PFSK-1 (cell line): ENCODE measurements around a stretch of chr22.

GRCh38 chr22:41531470-41531709 is 12.9 kb downstream of the POLR3H start:
- RRBS: 97% methylated on average over 1 of the region's 5 CpGs

DNA sequence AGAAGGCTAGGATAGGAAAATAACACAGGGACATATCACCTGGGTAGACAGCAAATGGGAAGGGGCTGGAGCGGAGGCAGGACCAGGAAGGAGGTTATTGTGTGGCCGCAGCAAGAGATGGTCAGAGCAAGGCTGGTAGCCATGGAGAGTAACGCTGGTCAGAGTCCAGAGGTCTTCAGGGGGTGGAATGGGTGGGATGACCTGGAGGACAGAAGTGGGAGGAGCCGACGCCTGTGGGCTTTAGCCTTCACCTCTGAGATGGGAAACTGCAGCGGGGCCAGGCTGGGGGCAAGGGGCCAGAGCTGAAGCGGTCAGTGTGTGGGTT is 5.1 kb upstream of the POLR3H start:
- RRBS: no CpG with 5 or more reads among the region's 7 CpGs

GRCh38 chr22:41557160-41558222 is 3.3 kb upstream of the CSDC2 start:
- RRBS: 5% methylated on average over 2 of the region's 26 CpGs

DNA sequence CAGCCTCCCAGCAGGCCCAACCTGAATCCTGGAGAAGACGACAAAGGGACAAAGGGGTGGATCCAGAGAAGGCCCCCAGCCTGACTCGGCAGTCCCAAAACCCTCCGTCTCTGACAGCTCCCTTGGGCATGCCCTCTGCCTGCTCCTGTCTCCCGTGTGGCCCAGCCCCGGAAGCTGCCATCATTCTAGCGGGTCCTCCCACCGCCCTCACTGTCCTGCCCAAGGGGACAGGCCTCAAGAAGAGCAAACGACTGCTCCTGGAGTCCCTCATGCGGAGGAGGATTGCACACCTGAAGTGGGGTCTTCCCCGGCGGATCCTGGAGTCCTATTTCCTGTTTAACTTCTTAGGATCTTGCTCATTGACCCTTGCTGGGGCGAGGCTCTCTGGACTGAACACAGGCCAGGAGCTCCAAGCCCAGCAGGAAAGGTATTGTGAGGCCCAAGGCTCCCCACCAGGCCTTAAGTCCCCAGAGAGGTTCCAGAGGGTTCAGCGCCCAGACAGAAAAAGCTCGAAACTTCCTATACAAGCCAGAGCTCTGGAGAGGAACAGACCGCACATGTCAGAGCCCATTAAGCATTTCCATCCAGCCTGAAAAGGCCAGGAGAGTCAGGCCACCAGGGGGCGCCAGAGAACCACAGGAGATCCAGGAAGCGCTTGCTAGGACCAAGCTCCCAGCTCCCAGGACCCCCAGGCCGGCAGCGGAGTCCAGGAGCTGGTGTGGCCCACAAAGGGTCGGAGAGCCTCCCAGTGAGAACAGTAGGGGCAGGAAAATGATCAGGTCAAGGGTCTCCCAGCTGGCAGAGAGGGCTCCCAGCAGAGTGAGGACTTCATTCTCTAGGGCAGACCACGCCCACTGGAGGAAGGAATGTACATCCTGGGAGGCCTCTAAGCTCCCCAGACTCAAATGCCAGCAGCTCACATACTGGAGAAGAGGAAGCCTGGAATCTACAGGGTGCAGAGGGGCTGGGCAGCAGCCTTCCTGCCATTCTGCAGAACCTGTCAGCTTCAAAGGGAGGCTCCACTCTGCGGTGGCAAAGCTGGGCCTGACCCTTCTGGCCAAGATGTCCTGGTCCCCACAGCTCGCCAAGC is 2.3 kb upstream of the MEI1 start:
- RRBS: no CpG with 5 or more reads among the region's 23 CpGs

DNA sequence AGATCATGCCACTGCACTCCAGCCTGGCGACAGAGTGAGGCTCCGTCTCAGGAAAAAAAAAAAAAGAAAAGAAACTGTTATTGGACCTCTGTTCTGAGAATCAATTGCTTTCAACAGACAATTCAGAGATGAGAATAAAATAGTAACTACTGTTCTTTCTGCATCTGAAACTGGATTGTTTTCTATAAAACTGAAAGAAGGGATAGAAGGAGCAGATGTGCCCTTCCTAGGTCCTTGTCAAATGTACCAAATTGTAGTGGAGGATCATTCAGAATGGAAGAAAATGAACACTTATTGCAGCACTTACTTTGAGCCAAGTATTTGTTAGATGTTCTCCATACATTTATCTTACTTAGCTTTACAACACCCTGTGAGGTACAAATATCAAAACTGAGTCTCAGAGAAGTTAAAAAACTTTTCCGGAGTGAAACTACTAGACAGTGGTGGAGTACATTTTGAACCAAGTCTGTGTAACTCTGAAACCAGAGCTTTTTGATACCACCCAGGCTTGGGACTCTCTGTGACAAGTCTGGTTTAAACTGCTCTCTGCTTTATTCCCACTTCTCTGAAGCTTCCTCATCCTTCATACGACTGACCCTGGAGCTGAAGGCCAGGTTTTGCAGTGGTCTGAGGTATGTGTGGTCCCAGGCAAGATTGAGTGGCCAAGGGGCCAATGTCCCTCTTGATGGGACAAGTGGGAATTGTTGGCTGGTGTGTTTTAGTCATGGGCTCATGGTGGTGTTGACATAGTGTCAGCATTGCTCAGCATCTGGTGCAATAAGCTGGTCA is 48.3 kb upstream of the CCDC134 start:
- RRBS: no CpG with 5 or more reads among the region's 4 CpGs

- RRBS: no CpG with 5 or more reads among the region's 5 CpGs
Measured at GRCh38 chr22:41857481-41858114, 24.7 kb downstream of the SREBF2 start.

DNA sequence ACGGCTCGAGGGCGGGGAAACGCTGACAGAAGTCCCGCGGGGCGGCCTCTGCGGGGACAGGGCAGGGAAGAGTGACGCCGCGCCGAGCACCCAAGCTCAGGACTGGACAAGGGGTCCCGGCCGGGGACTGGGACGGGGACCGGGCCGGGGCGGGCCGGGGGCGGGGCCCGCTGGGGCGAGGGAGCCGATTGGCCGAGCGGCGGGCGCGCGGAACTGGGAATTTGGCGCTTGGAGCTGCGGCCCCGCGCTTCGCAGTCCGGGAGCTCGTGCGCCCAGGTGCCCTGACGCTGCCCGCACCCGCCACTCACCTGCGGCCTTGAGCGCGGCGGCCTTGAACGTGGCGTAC is 4.8 kb downstream of the SHISA8 start:
- RRBS: 78% methylated on average over 11 of the region's 46 CpGs

DNA sequence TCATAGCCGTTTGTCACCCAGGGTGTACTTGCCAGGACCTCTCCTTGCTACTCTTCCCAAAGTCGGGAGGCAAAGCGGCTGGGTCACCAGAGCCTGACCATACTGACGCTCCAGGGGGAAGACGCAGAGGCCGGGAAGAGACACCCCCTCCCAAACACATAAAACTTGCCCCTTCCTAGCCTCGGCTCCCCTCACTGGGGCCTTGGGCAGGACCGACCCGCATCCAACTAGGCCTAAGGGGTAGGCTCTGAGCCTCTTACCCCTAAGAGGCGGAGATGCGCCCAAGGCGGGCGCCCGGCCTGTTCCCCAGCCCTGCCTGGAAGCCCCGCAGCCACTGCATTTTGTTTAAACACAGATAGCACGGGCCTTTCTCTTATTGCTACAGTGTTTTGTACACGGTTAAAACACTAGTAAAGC is 483 bp upstream of the SMDT1 start:
- RRBS: no CpG with 5 or more reads among the region's 17 CpGs

DNA sequence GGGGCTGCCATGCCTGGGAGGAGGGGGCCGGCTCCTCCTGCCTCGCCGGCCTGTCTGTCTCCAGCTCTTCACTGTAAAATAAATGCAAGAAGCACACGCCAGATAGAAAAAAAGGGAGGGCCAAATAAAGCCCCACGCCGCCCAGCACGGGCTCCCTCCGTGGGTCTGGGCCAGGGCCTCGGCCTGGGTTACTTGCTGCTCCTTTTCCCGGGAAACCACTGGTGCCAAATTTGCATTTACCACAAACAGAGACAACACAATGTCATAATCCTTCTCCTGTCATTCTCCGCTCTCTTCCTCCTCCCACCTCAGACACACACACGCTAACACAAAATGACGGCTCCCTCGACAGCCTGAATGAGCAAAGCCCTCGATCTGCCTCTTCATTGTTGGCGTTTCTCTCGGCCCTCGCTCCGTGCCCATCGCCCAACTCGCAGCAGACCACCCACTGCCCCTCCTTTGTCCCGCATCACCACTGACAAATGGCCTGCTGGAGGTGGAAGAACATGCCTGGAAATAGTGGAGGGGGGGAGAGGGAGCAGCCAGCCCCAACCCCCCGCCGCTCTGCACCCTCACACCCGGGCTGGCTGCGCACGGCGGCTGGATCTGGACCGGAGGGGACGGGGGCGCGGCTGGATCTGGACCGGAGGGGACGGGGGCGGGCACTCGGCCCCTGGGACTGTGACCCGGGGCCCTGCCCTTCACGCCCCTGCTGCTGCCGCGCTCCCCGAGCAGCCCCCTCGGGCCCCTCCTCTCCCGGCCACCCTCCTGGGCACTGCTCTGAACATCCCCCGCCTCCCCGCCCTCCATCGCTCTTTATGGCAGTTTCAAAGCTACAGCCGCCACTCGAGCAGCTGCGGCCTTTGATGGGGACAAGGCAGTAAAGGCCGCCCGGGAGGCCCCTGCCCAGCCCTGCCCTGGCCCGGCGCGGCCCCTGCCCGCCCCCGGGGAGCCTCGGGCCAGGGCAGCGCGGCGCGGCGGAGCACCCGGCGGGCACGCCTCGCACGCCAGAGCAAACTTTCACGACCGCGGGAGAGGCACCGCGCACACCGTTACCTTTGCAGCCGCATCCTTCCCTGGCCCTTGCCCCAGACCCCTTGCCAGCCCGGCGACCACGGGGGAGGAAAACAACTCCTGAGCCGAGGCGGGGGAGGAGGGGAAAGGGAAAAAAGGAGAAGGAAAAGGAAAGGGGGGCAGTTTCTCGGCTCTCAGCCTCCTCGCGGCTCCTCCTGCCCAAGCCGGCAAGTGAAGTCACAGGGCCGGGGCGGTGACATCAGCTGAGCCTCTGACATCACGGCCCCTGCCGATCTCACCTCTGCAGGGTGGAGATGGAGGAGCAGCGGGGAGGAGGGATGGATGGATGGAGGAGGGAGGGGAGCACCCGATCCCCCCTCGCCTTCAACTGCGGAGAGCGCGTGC is 12.8 kb upstream of the TCF20 start:
- RRBS: 88% methylated on average over 20 of the region's 93 CpGs

GRCh38 chr22:42293342-42293582 is 22.8 kb upstream of the TCF20 start:
- RRBS: no CpG with 5 or more reads among the region's 2 CpGs

DNA sequence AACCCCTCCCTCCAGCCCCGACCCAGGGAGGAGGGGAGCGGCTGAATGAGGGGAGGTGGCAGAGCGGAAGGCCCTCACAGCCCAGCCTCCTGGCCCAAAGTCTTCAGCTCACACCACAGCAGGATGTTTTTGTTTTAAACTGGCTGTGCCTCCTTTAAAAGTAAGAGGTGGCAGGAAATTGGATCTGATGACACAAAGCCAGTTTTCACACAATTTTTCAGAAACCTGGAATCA is 44.3 kb upstream of the TCF20 start:
- RRBS: no CpG with 5 or more reads among the region's 3 CpGs

DNA sequence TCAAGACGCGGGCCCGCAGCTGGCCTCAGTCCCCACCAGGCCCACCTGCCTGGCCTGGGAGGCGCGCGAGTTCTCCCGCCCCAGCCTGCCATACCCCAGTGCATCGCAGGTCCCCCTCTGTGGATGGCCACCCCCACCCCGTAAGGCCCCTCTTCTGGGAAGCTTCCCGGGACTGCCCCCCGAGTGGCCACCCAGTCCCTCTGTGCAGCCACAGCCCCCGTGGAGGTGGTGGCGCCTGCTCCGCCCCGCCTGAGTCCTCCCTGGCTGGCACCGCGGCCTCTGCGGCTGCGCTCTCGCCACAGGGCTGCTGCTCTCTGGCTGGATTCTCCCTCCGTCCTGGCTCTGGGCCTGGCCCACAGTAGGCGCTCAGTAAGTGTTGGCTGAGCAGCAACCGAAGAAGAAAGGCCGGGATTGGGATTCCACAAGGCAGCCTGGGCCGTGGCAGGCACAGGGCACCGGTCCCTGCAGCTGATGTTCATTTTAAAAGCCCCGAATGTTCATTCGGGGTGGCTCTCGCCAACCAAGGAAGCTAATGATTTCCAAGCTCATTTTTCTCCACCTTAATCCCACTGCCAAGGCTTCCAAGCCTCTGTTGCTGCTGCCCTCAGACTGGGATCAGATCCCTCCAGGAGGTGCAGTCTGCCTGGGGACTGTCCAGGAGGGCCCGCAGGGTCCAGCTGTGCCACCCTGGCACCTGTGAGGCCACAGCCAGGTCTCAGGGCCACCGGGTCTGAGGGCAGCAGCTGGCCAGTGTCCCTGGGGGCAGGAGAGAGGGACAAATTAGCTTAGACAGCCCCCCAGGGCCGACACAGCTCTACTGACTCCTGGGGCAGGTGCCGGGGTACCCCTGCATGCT is 74.2 kb upstream of the TCF20 start:
- RRBS: 87% methylated on average over 6 of the region's 33 CpGs

DNA sequence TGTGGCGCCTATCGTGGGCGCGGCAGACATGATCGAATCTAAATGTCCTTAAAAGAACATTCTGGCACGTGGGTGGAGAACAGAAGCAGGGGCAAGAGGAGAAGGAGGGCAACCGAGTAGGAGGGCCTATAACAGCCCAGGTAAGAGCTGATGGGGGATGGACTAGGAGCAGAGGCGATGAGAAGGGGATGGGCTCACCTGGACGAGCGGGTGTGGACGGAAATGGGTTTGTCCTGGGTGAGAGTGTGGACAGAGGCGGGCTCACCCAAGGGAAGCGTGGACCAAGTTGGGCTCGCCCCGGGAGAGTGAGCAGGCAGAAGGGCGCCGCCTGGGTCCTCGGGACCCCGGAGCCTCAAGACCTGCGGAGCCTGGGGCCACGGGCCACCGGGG is 387 bp downstream of the RRP7A start:
- RRBS: no CpG with 5 or more reads among the region's 22 CpGs

GRCh38 chr22:42620360-42621124 is 5.9 kb upstream of the POLDIP3 start:
- RRBS: no CpG with 5 or more reads among the region's 11 CpGs

GRCh38 chr22:42642058-42642395 is 1.6 kb upstream of the ATP5MGL start:
- RRBS: no CpG with 5 or more reads among the region's 4 CpGs

DNA sequence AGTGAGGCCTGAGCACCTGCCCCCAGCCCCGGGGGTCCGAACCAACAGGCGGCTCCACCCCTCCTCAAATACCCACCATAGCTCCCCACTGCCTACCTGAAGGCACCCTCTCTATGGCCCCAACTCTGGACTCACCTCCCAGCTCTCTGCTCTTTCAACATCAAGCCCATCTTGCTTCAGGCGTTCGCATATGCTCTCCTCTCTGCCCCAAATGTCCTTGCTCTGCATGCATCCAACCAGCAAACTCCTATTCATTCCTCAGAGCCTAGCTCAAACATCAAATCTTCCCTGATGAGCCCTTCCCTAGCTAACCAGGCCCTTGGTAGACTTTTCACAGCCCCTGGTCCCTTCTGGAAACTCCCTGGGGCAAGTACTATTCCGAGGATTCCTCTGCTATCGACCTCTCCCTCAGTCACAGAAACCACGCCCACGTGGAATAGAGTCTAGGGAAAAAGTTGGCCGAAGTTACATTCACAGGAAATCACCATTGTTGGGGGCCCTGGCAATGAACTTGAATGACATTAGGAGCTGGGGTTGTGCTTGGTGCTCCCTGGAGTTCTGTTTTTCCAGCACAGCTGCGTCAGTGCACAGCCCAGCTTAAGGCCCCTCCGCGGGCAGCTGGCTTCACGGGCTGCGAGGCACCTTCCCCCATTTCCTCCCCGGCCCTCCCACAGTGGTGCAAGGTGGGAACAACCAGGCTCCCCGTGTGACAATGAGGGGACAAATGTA is 4.0 kb upstream of the ATP5MGL start:
- RRBS: no CpG with 5 or more reads among the region's 17 CpGs

- RRBS: 39% methylated on average over 3 of the region's 18 CpGs
Measured at GRCh38 chr22:42646543-42647557, 2.3 kb downstream of the CYB5R3 start.

DNA sequence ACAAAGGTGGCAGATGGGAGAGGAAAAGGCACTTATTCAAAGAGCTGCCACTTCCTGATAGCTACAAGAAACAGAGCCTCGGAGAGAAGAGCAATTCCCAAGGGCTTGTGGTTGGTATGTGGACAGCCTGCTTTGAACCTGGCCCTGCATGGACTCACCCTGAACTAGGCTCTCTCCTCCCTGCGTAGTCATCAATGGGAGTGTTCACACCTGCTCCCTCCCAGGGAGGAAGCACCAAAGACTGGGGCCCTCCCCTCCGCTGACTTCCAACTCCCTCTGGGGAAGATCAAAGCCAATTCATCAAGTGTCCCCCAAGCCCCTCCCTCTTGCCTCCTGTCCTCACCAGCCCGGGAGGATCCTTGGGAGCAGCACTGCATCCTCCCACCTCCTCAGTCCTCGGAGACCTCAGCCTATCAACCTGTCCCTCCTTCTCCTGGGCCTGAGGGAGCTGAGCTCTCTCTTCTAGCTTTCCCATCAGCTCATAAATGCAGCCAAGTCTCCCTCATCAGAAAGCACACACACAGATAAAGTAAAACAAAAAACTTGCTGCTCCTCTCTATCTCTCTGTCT is 3.4 kb downstream of the A4GALT start:
- RRBS: no CpG with 5 or more reads among the region's 5 CpGs

GRCh38 chr22:42857854-42858395 is 852 bp upstream of the ARFGAP3 start:
- RRBS: 100% methylated on average over 1 of the region's 13 CpGs

GRCh38 chr22:42911748-42912177 is 54.7 kb upstream of the ARFGAP3 start:
- RRBS: no CpG with 5 or more reads among the region's 5 CpGs